Gallbladder (tissue), 1 donor: ENCODE measurements around a stretch of chr13.

- PRO-cap = bidirectional peak, plus-strand start at chr13:95274331, minus-strand start at chr13:95274182
Observed at GRCh38 chr13:95273373-95274666, 27.4 kb downstream of the ABCC4 start.

GRCh38 chr13:95554434-95554881, 1.9 kb downstream of the CLDN10 start:
- PRO-cap = no peak

DNA sequence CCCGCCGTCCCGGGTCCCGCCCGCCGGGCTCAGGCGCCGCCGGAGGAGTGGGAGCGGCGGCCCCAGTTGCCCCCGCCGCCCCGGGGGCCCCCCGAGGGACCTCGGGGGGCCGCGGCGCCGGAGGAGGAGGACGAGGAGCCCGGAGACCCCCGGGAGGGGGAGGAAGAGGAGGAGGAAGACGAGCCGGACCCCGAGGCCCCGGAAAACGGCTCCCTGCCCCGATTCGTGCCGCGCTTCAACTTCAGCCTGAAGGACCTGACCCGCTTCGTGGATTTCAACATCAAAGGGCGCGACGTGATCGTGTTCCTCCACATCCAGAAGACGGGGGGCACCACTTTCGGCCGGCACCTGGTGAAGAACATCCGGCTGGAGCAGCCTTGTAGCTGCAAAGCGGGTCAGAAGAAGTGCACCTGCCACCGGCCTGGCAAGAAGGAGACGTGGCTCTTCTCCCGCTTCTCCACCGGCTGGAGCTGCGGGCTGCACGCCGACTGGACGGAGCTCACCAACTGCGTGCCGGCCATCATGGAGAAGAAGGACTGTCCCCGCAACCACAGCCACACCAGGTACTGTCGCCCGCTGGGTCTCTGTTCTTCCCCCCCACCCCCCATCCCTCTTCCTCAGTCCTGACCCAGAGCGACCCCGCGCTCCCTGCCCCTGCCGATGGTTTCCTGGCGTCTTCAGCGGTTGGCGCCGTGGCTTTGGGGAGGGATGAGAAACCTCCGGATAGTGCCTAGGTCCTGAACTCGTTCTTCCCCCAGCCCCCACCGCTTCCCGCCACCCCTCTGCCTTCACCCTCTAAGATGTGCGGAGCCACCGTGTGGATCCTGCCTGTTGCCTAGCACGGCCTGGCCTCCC, 1.3 kb downstream of the HS6ST3 start:
- PRO-cap = no peak

GRCh38 chr13:97230240-97230768, 8.2 kb downstream of the MBNL2 start:
- PRO-cap = no peak

- PRO-cap = no peak
Observed at GRCh38 chr13:97256325-97256958, 34.3 kb downstream of the MBNL2 start.

GRCh38 chr13:97407254-97408053, 26.5 kb upstream of the RAP2A start:
- PRO-cap = no peak

- PRO-cap = bidirectional peak, plus-strand start at chr13:97976471, minus-strand start at chr13:97976390; bidirectional peak, plus-strand start at chr13:97976973, minus-strand start at chr13:97976975
Observed at GRCh38 chr13:97976413-97977519, 23.3 kb downstream of the IPO5 start.

DNA sequence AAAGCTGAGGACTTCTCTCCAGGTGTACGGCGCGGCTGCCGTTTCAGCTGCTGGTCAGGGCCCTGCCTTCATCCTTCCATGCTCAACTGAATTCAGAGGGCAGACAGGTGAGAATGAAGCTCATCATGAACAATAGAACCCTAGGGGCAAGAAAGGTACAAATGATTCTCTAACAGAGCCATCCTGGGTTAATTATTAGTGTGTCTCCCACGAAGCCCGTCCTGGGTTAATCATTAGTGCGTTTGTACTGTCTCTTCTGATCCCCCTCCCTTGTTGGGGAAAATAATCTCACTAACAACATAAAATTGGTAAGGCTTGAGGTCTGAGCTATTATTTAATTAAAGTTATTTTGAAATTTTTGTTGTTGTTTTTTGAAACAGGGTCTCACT, 80.1 kb downstream of the IPO5 start:
- PRO-cap = no peak

GRCh38 chr13:98266148-98266766, 89.2 kb upstream of the RNF113B start:
- PRO-cap = no peak

- PRO-cap = no peak
Observed at GRCh38 chr13:98267102-98267626, 90.1 kb upstream of the RNF113B start.

DNA sequence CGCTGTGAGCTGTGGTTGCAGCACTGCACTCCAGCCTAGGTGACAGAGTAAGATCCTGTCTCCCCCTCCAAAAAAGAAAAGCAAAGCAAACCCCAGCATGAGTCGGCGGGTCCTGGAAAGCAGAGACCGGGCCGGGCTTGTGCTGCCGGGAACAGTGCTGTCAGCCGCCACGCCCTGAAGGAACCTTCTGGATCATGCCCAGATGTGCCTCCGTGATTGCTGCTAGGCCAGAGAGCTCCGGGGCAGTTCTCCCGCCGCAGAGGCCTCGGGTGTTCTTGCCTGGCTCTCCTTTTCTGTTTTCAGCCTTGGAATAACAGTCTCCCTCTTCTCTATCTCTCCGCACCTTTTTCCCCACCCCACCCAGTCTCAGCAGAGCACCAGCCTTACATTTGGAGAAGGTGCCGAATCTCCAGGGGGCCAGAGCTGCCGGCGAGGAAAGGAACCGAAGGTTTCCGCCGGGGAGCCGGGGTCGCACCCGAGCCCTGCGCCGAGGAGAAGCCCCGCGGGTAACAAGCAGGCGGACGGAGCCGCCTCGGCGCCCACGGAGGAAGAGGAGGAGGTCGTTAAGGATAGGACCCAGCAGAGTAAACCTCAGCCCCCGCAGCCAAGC, 181.9 kb downstream of the STK24 start:
- PRO-cap = no peak

GRCh38 chr13:98430897-98431573, 145.9 kb downstream of the STK24 start:
- PRO-cap = no peak

GRCh38 chr13:98541126-98542090, 35.5 kb downstream of the STK24 start:
- PRO-cap = no peak

DNA sequence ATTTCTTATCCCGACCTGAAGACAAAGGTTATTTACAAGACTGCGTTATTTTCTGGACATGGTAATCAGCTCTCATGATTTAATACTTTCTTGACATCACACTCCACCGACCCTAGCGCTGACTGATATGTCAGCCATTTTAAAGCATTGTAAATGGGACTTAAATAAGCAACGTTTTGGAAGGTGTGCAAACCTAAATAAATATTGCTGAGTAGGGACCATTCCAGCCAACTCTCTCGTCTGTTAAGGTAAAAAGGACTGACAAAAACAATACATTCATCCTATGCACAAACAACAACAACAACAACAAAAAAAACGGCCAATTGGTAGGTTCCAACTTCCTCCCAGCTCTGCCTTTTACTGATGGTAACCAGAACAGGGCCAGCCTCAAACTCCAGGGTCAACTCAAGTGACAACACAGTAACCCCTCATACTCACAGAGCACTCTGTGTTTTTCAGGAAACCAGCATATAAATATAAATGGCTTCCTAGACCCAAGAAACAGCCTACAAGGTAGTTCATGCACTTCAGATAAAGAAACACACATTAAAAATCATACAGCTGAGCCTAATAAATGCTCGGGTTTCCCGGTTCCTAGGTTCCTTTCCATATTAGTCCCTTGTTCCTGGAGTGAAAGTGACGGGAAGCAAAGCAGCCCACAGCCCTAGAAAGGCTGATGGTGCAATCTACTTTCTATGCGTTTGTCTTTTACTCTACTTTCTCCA, 34.7 kb downstream of the STK24 start:
- PRO-cap = no peak

DNA sequence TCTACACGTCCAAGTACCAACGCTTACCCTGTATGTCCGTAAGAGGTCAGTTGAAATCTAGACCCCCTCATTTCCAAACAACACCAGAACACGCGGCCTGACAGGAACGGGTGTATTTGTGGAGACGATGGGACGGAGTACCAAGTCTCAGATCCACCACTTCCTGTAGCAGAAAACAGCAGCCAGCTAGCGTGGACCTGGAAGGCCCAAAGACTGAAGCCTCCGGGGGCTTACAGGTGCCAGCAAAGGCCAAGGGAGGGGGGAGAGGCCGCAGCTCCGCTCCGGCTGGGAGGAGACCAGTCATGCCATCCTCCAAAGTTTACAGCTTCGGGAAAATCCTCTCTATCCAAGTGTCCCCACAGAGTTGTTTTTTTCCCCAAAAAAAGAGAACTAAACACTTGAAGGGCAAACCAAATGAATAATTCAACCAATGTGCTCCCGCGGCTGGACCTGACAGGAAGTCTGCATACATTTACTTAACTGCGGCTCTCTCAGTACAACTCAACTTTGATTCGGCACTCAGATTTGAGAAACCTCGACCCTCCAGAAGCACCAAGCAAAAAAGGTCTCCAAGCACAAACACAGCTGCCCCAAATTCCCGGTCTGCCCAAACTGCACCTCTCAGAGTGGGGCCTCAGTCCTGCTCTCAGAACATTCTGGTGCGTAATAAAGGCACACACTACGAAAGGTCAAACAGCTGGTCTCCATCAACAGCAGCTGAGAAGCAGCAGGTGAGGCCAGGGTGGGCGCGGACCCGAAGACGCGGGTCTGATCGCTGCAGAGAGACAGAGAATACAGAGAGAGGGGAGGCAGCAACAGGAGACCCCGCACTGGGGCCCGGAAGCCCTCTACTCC, 33.9 kb downstream of the STK24 start:
- PRO-cap = no peak

DNA sequence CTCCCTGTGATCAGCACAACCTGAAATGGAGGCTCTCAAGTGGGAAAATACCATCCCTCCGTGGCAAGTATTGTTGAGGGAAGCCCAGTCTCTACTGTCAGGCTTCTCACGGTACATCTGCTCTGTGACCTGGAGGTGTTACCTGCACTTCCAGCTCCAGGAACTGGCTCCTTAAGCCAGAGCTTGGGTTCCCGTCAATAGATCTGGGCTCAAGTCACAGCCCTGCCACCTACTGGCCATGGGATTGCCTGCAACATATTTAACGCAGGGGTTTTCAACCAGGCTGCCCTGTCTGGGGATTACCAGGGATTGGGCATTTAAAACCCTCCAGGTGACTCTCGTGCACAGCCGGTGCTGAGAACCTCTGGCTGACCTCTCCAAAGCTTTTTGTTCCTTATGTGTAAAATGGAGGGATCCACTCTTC, 76.5 kb upstream of the STK24 start:
- PRO-cap = unidirectional peak, minus-strand start at position 124 of the sequence; unidirectional peak, minus-strand start at position 165 of the sequence

DNA sequence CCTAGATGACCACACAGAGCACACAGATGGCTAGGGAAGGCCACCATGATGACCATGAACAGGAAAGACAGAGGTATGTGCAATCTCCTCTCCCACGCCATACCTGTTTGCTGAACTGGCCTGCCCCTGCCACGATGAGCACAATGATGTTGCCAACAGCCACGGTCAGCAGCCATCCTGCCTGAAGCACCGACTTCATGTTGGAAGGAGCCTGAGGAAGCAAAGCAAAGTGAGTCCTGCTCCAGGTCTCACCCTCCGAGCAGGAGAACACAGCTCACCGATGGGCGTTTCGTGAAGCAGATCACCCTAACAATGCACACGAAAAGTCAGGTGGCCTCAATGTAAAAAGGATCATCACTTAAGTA, 66.4 kb downstream of the SLC15A1 start:
- PRO-cap = no peak

- PRO-cap = bidirectional peak, plus-strand start at chr13:98761481, minus-strand start at chr13:98761189
Observed at GRCh38 chr13:98761339-98761575, 8.8 kb upstream of the SLC15A1 start.

DNA sequence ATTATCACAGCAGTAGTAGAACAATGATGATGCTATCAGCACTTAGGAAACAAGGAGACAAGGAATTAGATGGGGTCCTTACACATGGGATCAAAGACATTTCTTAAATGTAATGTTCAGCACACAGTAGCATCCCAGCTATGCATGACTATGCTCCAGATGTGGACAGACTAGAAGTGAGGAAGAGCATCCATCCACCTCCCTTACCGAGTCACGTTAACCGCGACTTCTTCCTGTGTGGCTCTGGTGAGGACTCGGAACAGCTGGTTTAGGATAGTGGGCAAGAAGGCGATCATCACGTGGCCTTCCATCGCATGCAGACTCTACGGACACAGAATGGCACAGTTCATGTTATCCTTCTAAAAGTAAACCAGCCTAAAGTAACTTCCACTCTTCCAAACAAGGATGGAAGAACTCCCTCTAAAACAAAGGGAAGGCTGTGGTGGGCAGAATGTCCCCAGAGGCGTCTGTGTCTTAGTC, 96.1 kb downstream of the DOCK9 start:
- PRO-cap = no peak

DNA sequence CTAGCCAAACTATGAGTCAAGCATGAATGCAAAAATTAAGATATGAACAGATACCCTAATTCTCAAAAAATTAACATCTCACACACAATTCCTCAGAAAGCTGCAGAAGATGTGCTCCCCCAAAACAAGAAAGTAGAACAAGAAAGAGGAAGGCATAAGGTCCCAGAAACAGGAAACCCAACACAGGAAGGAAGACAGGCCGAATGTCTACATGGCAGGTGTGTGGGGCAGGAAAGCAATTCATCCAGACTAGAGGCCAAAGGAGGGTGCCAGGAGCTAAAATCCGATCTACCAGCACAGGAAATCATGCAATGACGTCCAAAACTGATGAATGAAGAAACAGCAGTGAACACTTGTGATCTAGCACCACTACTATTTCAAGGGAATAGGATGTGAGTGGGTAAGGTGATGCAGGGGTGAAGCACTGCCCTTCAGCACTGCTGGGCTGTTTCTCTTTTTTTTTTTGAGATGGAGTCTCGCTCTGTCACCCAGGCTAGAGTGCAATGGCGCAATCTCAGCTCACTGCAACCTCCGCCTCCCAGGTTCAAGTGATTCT, 59.1 kb downstream of the DOCK9 start:
- PRO-cap = no peak